Breast epithelium (tissue), 2 donors: ENCODE measurements around the genes LIMK2 and PISD.

DNA sequence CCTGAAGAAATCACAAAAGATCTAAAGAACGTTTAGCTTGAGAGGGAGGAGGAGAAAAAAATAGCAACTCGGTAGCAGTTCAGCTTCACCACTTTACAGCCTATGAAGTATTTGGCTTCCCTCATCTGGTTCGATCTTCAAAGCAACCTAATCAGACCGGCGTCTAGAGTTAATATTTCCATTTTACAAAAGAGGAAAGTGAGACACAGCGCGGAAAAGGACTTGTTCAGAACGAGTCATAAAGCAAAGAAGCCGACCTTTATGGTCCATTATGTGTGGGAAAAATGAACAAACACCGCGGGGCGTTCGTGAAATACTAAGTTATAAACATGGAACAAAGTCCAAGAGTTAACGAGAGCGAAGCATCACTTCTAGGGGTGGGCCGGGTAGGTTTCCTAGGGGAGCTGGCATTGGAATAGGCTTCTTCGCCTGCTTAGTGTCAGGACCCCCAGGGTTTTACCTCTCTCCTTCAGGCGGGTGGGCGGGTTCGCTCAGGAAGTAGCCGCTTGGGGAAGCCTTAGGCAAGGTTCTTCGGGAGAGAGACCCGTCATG is 597 bp downstream of the DUSP18 start:
- PRO-cap = no peak
- RAMPAGE, long total RNA, 2 experiments = no peak in any of the 2 experiments

GRCh38 chr22:30940419-30940983 is 28.1 kb downstream of the MORC2 start:
- PRO-cap = no peak
- RAMPAGE, long total RNA, 2 experiments = no peak in any of the 2 experiments

DNA sequence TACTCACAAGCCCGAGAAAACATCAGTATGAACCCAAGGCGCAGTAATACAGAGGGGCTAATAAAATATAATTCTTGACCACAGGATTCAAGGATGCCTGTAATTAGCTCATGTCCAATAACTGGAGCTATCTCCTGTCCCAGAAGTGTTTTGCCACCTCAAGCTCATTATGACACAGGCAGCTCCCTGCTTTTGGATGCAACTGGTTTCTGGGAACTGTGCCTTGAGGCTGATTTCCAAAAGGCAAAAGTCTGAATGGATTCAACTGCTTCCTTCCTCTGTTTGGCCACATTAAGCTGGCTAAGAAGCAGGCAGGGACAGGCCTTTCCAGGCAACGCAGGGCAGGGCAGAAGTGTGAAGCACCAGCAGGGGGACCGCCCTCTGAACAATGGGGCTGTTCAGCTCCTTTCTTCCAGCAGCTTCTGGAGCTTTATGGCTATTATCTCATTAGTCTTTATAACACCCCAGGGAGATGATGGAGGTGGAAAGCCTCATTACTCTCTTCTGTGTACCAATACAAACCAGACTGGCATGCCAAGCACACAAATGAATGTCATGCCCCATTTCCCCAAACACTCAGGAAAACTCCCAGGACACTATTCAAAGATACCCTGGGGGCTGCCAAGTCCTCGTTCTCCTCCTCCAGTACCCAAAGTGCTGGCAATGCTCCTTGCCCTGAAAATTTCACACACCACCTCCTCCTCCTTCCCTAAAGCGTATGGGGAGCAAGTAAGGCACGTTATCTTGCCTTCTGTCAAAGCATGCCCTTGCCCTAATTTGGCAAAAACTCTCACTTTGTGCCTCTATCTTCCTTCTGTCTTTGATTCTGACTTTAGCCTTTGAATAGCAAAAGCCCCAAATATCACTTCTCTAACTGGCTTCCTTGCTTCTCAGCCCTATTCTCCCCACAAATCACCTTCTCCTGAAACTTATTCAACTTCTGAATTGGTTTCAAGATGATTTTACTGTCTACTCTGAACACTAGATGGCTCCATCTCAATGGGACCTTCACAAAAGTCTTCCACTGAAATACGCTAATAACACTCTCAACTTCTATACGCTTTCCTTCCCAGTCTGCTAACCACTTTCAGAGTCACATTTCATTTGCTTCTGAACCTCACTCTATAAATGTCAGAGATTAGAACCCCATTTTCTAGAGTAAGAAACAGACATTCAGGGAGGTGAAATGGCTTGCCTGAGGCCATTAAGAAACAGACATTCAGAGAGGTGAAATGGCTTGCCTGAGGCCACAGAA is 21.1 kb downstream of the MORC2 start:
- PRO-cap = no peak
- RAMPAGE, long total RNA, 2 experiments = no peak in any of the 2 experiments

DNA sequence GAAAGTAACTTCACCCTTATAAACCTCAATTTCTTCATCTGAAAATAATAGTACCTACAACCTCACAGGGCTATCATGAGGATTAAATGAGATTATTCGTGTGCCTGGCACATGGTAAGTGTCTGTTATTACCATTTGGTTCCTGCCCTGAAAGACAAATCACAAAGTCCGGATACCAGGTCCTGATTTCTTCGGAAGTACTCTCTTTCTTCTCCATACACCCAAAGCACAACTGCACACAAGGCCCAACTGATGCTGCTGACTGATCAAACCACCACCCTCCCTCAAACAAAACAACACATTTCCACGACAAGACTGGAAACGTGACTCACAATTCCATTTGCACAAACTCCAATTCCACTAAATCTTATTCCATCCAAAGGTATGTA is 19.9 kb downstream of the MORC2 start:
- PRO-cap = no peak
- RAMPAGE, long total RNA, 2 experiments = no peak in any of the 2 experiments

GRCh38 chr22:30961081-30961728 is 7.4 kb downstream of the MORC2 start:
- PRO-cap = no peak
- RAMPAGE, long total RNA, 2 experiments = no peak in any of the 2 experiments

- PRO-cap = no peak
- RAMPAGE, long total RNA, 2 experiments = no peak in any of the 2 experiments
Measured at GRCh38 chr22:30978065-30979077, 9.8 kb upstream of the MORC2 start.

GRCh38 chr22:31104675-31105372 is 2.5 kb downstream of the SELENOM start:
- PRO-cap = no peak
- RAMPAGE, long total RNA, 2 experiments = no peak in any of the 2 experiments

- PRO-cap = no peak
- RAMPAGE, long total RNA, 2 experiments = no peak in any of the 2 experiments
Measured at GRCh38 chr22:31159426-31159798, 570 bp upstream of the RNF185 start.

DNA sequence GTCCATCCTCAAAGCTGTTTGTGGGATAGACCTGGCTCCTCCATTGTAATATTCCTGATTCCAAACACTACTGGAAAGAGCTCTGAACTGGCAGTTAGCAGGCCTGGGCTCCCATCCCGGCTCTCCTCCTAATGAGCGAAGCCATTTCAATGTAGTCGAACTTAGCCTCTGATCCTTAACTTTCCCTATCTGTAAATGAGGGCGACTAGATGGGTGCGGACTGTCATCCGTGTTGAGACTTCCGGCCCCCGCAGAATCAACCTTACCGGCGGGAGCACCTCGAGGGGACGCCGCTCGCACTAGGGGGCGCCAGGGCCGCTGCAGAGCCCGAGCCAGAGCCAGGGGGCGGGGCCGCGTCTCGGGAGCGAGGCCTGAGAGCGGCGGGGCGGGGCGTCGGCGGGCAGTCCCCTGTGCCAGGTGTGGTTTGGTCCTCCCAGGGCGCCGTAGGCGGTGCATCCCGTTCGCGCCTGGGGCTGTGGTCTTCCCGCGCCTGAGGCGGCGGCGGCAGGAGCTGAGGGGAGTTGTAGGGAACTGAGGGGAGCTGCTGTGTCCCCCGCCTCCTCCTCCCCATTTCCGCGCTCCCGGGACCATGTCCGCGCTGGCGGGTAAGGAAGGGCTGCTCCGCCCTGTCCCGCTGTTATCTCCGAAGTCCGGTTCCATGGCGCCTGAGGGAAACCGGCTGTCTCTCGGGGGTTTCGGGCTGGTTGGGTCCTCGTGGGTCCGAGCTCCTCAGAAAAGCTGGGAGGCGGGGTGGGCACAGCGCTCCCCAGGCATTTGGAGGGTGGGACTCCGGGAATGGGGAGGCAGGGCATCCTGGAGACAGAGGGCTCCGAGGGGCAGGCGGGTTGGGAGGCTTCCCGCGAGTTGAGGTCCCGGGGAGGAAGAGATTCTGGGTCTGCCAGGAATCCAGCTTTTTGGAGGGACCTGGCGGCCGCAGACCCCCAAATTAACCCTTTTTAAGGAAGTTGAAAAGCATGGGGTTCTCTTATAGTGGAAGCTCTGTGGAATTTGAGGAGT is at the start of gene LIMK2:
Gene LIMK2, plus strand, starts transcription at position 479 of the 1,017 bp plus-strand sequence.
- PRO-cap = bidirectional peak, plus-strand start at position 460 of the sequence, minus-strand start at position 293 of the sequence
- RAMPAGE, long total RNA, 2 experiments = start-site peak on the plus strand in 1 of 2 experiments, centred at position 455 of the sequence, 133 reads per replicate

- PRO-cap = no peak
- RAMPAGE, long total RNA, 2 experiments = no peak in any of the 2 experiments
Measured at GRCh38 chr22:31222788-31223270, 10.7 kb downstream of the LIMK2 start.

GRCh38 chr22:31234890-31235566 is 22.9 kb downstream of the LIMK2 start:
- PRO-cap = no peak
- RAMPAGE, long total RNA, 2 experiments = no peak in any of the 2 experiments

DNA sequence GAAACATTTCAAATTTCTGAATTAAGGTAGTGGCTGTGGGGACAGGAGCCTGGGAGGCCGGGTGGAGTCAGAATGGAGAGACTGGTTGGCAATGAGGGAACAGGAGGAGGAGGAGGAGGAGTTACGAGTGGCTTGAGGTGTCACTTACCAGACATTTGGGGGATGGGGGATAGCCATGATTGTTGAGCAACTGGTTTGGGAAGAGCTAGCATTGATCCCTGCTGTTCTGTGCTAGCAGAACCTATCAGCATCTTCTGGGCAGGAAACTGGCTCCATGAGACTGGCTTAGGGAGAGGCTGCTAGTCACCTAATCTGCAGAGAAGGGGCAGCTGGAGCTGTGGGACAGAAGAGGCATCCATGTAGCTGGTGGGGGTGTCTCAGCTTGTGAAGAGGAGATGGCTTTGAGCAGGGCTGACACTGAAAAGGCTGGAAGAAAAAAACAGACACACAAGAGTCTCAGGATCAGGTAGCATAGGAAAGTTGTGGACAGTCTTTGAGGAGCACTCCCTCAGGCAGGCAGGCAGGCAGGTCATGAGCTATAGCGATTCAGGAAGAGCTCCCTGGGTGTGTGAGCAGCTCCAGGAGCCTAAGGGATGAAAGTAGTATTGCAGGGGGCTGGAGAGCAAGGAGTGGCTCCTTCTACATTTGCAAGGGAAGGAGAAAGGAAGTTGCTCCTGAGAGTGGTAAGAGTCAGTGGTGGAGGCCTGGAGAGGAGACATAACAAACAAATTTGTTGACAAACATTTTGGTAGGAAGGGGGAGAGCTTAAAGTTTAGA is 22.2 kb downstream of the PIK3IP1 start:
- PRO-cap = no peak
- RAMPAGE, long total RNA, 2 experiments = no peak in any of the 2 experiments

DNA sequence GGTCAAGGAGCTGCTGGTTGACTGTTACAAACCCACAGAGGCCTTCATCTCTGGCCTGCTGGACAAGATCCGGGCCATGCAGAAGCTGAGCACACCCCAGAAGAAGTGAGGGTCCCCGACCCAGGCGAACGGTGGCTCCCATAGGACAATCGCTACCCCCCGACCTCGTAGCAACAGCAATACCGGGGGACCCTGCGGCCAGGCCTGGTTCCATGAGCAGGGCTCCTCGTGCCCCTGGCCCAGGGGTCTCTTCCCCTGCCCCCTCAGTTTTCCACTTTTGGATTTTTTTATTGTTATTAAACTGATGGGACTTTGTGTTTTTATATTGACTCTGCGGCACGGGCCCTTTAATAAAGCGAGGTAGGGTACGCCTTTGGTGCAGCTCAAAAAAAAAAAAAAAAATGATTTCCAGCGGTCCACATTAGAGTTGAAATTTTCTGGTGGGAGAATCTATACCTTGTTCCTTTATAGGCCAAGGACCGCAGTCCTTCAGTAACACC is 15.2 kb downstream of the PIK3IP1 start:
- PRO-cap = no peak
- RAMPAGE, long total RNA, 2 experiments = no peak in any of the 2 experiments

GRCh38 chr22:31402917-31403320 is 3.5 kb downstream of the DRG1 start:
- PRO-cap = no peak
- RAMPAGE, long total RNA, 2 experiments = no peak in any of the 2 experiments

- PRO-cap = bidirectional peak, plus-strand start at chr22:31662392, minus-strand start at chr22:31662239
- RAMPAGE, long total RNA, 2 experiments = start-site peak on the minus strand in 2 of 2 experiments, at chr22:31662219-31662241 at its widest, 53 to 62 reads per replicate
Measured at GRCh38 chr22:31662086-31662802, at the start of gene PISD. TSS of gene PISD (minus strand) at chr22:31662215.

- PRO-cap = no peak
- RAMPAGE, long total RNA, 2 experiments = no peak in any of the 2 experiments
Measured at GRCh38 chr22:31922983-31923643, 21.2 kb upstream of the YWHAH start.

- PRO-cap = bidirectional peak, plus-strand start at chr22:31944535, minus-strand start at chr22:31944281
- RAMPAGE, long total RNA, 2 experiments = no peak in any of the 2 experiments
Measured at GRCh38 chr22:31944181-31944377, 256 bp upstream of the YWHAH start.

DNA sequence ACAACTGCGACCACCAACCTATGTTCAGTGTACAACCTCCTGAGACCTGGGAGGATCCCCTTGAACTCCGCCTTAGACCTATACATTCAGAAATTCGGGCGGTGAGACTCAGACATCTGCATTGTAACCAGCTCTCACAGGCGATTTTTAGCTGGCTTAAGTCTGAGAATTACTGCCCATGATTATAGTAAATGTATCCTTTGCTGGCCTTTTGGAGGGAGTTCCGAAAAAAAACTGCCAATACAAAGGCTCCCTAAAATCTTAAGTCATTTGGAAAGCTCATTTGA is 1.3 kb downstream of the YWHAH start:
- PRO-cap = no peak
- RAMPAGE, long total RNA, 2 experiments = no peak in any of the 2 experiments

DNA sequence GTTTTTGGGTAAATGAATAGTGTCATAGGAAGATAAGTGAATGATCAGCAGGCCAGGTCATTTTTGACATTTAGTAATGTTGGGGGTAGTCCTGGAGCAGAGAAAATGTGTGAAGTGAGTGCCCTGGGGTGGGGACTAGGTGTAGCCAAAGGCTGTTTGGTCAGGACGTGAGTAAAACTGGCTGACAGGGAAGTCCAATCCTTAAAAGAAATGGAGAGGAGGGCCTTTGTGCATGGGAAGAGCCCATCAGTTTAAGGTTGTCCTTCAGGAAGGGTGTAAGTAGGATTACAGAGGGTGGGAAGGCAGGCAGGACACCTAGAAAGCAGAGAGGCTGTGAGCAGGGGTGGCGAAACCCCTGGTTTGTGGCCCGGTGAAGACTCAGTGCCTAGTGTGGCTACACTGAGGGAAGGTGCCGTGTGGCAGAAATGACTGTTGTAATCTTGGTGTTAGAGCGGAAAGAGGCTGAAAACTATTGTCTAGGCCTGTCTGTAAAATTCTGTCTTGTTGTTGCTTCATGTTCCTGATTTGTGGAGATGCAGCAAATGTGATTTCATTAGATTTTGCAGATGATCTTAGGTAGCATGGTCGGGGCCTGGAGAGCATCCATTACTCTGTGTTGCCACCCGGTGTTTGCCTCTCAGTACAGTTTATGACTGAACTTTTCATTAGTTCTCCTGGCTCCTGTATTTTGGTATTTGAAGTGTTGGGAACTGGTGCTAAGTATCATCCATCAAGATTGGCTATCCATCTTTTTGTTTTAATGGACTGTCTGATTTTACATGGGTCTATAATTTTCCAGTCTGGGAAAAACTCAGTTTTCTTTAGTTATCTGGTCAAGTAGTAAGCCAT is 7.5 kb downstream of the YWHAH start:
- PRO-cap = no peak
- RAMPAGE, long total RNA, 2 experiments = no peak in any of the 2 experiments

DNA sequence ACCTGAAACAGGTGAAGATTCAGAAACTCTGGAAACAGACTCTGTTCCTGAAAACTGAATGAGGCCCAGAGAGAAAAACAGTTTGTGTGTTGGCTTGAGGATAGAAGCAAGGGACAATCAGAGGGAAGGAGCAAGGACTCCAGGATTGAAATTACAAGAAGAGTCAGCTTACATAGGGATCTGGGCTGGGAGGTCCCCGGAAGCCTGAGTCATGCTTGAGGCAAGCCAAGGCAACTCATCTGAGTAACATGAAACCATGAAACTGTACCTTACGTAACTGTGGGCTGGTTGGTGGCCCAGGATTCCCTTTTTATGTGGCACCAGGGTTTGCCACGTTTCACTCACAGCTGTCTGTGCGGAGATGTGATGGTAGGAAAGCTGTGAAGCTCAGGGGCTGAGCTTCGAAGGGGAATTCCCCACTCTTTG is 7.6 kb downstream of the SLC5A1 start:
- PRO-cap = no peak
- RAMPAGE, long total RNA, 2 experiments = no peak in any of the 2 experiments